GM23248 (cell line): ENCODE measurements around a stretch of chr3.

DNA sequence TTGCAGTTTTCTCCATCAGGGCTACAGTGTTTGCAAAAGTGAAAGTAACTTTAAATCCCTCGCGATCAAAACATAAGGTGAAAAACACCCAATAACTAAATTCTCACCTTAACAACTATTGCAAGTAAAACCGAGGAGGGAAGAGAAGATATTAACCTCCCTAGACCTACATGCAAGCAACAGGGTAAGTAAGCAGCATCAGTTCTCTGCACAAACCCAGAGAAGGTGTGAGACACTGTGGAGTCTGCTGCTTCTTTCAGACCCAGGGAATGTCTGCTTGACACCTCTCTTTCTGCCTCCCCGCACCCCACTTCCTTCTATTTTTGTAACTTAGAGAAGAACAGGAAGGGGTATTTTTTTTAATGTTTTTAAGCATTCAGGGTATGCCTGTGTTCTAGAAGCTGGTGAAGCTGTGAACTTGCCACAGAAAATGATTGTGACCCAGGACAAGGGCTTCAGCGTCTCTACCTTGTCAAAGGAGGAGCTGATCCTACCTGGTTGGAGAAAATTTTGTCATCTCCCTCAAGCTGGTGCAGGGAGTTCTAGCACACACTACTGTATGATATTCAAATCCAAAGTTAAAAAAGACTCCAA is 159.3 kb upstream of the EOMES start:
- RAMPAGE, long total RNA: no peak

DNA sequence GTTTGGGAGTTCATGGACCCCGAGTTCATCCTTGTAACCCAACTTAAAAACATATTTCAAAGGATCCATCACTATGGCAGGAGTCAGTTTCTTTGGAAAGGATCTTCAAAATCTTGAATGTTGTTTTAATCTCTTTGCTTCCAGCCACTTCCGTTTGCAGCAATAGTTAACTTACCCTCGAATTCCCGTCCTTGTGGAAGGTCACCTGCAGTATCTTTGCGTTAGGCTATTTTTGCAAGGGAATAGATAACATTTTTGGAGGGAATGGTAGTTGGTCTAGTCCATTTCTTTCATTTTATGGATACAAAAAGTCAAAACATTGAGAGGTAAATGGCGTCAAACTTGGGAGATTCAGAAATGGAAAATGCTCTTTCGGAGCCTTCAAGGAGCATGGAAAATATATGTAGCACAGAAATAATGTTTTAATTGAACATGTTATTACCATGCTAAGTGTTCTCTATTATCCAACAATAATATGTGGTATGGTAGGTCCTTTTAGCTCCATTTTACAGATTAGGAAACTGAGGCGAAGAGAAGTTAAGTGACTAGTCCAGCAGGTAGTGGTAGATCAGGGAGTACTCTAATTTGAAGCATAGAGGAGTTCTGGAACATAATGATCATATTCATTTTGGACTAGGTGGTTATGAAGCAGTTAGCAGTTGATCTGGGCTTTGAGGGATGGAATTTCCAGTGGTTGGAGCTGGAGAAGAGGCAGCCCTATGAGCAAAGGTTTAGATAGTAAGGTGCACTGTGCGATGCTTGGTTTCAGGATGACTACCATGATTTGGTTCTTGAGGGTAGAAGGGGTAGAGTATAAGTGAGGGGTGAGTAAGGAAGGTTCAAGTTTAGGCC is 995 bp downstream of the CMC1 start:
- RAMPAGE, long total RNA: no peak

DNA sequence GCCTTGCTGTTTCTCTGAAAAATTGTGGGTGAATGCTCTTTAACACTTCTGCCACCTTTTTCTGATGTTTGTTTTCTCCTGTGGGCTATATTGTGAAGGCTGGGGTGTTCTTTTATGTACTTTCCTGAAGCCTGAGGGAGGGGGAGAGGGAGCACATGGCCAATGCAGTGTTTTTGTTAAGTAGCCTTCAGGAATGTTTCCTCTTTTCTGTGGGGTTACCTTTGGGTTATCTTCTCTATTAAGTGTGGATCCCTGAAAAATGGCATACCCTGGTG is 50.2 kb downstream of the CMC1 start:
- RAMPAGE, long total RNA: no peak

GRCh38 chr3:28703052-28703518 is 354.5 kb upstream of the AZI2 start:
- RAMPAGE, long total RNA: no peak

GRCh38 chr3:29308043-29308595 is 27.2 kb downstream of the RBMS3 start:
- RAMPAGE, long total RNA: no peak

DNA sequence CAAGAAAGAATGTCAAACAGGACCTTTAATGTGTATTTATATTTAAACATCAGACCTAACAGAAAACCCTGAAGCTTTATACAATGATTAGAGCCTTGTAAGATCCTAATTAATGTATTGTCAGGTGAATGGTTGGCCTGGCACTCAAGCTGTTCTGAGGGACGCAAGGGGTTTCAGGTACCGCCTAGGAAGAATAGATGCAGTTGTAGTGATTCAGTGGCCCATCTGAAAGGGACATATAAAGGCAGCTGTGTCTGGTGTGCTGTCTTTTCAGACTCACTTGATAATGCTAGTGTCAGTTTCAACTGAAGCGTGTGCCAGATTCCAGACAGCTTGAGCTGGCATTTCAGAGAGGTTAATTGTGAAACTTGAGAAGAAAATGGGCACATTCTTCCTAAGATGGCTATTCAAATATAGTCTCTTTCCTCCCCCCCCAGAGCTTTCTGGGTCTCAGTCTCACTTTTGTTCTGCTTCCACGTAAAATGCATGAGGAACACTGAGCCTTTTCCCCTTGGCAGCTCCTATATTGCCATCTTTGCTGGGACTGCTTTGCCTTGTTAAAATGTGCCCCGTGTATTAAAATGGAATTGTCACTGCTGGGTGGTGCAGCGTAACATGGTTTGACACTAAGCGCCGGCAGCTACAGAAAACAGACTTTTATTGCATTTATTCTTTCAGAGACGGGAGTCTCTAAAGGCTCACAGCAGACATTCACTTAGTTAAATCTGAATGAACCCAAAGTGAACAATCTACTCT is 478.6 kb downstream of the RBMS3 start:
- RAMPAGE, long total RNA: no peak

- RAMPAGE, long total RNA: no peak
Measured at GRCh38 chr3:30527585-30528281, 78.7 kb upstream of the TGFBR2 start.

- RAMPAGE, long total RNA: no peak
Measured at GRCh38 chr3:30607024-30607729, 776 bp downstream of the TGFBR2 start.

GRCh38 chr3:30625810-30626163 is 19.4 kb downstream of the TGFBR2 start:
- RAMPAGE, long total RNA: no peak

- RAMPAGE, long total RNA: no peak
Measured at GRCh38 chr3:31531553-31532240, 1.0 kb upstream of the STT3B start.

DNA sequence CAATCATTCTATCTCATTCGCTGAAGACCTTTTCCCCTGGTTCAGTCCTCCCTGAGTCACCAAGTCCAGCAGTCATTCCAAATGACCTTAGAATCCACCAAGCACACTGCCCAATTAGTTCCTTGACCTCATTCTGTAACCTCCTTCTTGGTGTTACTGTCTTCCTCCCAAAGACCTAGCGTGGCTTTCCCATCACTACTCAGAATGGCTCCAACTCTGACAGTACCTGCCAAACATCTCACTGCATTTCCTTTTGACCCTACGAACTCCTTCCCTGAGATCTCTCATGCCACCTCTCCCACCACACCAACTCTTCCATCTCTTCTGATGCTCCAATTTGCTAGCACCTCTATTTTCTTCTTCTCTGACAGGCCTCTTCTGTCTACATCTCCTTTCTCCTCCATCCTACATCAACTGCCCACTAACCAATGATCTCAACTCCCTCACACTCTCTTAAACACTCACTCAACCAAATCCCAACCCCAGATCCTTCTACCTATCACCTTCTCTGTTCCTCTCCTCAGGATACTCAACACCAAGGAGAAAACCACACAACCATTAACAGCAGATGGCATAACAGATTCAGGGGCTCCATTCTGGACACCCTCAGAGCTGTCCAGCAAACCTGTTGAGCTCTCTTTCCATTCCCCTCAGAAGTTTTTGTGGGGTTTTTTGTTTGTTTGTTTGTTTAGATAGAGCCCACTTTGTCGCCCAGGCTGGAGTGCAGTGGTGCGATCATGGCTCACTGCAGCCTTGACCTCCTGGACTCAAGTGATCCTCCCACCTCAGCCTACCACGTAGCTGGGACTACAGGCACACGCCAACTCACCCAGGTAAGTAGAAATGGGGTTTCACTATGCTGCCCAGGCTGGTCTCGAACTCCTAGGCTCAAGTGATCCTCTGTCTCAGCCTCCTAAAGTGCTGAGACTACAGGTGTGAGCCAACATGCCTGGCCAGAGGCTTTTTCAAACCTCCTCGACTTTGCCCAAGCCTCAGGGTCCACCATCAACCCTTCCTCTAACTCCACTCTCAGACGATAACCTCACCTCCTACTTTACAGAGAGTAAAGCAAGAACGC is 42.9 kb downstream of the OSBPL10 start:
- RAMPAGE, long total RNA: no peak

DNA sequence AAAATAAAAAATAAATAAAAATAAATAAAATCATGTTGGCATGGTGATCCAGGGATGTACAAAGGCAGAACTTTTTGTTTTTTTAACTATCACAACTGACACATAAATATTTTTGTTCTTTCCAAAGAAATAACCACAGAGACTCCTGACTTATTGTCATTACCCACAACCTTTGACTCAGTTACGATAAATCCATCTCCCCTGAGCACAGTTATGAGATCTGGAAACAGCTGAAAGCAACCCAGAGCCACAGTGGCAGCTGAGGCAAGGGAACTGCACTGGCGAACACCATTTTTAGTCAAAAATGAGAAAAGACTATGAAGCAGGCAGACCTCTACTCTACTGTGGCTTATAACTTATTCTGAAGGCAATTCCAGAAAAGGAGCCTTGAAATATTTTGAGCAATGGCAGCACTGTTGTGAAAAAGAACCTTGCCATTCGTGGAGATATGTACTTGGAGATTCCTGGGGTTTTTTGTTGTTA is 23.9 kb downstream of the OSBPL10 start:
- RAMPAGE, long total RNA: no peak

GRCh38 chr3:32213385-32213739 is 25.1 kb upstream of the CMTM8 start:
- RAMPAGE, long total RNA: no peak

DNA sequence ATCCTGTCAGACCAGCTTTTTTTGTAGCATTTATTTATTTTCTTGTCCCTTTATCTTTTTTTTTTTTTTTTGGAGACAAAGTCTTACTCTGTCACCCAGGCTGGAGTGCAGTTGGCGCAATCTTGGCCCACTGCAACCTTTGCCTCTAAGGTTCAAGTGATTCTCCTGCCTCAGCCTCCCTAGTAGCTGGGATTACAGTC is 14.7 kb downstream of the CMTM8 start:
- RAMPAGE, long total RNA: no peak

GRCh38 chr3:32421870-32422800 is 30.5 kb downstream of the CMTM7 start:
- RAMPAGE, long total RNA: no peak

DNA sequence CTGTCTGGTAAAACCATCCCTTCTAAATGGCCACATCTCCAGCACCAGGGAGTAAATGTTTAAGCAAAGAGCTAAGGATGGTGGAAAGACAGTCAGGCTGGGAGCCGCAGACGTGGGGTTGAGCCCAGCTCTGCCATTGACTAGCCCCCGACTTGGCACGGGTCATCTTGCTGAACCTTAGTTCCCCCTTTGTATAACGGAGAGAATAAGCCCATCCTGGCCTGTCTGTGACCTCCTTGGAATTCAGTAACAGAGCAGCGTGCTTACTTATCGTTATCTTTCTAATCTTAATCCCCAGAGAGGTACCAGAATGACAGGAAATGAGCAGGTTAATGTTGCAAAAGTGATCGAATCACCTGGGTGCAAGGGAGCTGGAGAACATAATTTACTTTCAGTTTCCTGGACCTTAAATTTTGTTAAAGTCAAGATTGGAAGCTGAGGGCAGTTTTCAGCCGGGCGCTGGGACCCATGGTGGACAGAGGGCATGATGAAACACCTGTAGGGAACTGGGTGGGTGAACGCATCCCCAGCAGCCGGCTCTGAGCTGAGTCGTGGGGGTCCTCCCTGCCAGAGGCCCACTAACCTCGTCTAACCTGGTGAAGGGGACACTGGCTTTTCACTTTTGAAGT is 46.5 kb downstream of the CMTM6 start:
- RAMPAGE, long total RNA: no peak

GRCh38 chr3:32869238-32870220 is 51.7 kb downstream of the TRIM71 start:
- RAMPAGE, long total RNA: no peak

GRCh38 chr3:32952521-32953248 is 1.2 kb downstream of the CCR4 start:
- RAMPAGE, long total RNA: no peak

- RAMPAGE, long total RNA: no peak
Measured at GRCh38 chr3:33007956-33008834, 56.8 kb downstream of the CCR4 start.

DNA sequence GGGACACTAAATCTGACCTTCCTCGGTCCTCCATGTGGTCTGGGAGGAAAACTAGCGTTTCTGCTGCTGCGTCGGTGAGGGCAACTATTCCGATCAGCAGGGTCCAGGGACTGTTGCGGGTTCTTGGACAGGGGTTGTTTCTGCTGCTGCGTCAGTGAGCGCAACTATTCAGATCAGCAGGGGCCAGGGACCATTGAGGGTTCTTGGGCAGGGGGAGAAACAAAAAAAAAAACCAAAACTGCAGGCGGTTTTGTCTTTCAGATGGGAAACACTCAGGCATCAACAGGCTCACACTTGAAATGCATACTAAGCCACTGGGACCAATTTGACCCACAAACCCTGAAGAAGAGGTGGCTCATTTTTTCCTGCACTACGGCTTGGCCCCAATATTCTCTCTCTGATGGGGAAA is 7.9 kb upstream of the UBP1 start:
- RAMPAGE, long total RNA: no peak